Mesangial cell (primary cell): ENCODE results near the genes FAM89B and KAT5.

GRCh38 chr11:65431195-65432041 is 45.0 kb downstream of the FRMD8 start:
- RAMPAGE, long total RNA: no peak

- RAMPAGE, long total RNA: no peak
Observed at GRCh38 chr11:65478391-65479149, 46.3 kb upstream of the SCYL1 start.

GRCh38 chr11:65496213-65496499 is 28.7 kb upstream of the SCYL1 start:
- RAMPAGE, long total RNA: no peak

DNA sequence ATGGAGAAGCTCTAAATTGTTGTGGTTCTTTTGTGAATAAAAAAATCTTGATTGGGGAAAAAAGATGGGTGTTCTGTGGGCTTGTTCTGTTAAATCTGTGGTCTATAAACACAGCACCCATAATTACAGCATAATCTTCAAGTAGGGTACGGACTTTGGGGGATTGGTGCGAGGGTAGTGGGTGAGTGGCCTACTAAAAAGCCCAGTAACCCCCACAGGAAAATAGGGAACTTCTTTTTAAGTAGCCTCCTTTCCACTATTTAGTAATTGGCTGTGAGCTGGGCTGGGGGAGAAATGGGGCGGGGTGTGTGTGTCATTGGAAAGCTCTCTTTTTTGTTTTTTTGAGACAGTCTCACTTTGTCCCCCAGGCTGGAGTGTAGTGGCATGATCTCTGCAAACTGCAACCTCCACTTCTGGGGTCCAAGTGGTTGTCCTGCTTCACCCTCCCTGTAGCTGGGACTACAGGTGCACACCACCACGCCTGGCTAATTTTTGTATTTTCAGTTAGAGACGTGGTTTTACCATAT is 18.4 kb upstream of the SCYL1 start:
- RAMPAGE, long total RNA: no peak

- RAMPAGE, long total RNA: no peak
Observed at GRCh38 chr11:65543932-65544796, 14.0 kb downstream of the LTBP3 start.

DNA sequence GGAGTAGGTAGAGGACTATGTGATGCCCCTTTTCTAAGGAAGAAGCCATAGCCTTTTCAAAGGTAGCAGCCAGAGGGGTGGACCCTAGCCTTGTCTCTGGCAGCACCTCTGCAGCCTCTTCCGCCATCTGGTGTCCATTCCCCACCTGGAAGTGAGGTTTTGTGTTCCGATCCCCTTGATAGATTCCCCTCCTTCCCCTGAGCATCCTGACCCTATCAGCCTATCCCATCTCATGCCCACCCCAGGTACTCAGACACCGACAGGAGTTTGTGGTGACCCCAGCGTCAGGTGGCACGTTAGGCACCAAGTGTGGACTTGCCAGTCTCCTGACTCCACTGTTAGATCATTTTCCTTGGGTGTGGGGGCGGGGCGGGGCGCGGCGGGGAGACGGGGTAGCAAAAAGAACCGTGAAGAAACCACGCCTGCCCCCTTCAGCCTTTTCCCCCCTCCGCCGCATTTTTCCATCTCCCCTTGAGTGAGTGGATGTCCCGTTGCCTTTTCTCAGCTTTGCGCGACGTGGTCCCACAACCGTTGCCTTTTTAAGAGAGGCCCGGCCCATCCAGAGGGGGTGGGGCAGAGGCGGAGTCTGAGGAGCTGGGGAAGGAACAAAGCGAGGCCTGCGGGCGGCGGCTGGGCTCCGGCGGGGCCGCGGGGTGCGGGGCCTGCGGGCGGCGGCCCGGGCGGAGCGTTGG is at the start of gene FAM89B:
FAM89B (plus strand) TSS at position 601 of the 692 bp plus-strand sequence.
- RAMPAGE, long total RNA: no peak

DNA sequence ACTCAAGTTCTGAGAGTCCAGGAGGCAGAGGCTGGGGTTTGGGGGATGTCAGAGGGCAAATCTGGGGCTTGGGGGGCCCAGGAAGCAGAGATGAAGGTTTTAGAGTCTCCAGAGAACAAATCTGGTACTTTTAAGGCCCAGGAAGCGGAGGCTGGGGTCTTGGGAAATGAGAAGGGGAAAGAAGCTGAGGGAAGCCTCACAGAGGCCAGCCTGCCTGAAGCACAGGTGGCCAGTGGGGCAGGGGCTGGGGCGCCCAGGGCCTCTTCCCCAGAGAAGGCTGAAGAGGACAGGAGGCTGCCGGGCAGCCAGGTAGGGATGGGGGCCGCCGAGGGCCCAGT is 7.6 kb downstream of the EHBP1L1 start:
- RAMPAGE, long total RNA: no peak

GRCh38 chr11:65591831-65592768 is 3.5 kb downstream of the KCNK7 start:
- RAMPAGE, long total RNA: no peak

- RAMPAGE, long total RNA: no peak
Observed at GRCh38 chr11:65640063-65640970, 2.4 kb downstream of the SIPA1 start.

DNA sequence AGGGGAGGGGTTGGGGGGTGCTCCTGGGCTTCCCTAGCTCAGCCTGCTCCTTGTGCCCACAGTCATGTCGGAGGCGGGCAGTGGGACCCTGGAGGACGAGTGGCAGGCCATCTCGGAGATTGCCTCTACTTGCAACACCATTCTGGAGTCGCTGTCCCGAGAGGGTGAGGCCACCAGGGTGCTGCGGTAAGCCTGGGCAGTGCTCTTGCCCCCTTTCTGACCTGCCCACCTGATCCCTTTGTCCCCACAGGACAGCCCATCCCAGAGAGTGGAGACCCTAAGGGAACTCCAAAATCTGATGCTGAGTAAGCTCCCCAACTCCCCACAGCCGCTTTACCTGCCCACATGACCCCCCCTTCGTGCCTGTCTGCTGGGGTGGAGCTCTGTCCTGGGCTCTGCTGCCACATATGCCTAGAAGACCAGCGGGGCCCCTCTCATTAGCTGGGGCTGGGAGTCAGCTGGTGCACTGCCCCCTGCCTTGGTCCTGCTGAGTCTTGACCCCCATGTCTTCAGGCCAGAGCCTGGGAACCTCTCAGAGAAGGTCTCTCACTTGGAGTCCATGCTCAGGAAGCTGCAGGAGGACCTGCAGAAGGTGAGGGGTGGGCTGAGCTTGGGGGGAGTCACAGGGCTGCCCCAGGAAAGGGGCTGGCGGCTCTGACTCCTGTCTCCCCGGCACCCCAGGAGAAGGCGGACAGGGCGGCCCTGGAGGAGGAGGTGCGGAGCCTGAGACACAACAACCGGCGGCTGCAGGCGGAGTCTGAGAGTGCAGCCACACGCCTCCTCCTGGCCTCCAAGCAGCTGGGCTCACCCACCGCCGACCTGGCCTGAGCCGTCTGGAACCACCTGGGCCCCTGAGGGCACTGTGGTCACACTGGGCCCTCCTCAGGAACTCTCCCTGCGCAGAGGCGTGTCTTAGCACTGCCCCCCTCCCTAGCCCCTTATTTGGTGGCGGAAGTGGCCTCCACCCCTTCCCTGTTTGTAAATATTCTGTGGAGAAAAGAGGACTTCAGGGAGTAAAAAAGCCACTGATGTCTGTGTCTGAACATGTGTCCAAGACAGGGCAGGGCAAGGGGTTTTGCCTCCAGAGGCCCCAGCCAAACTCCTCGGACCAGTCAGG is 12.3 kb downstream of the SIPA1 start:
- RAMPAGE, long total RNA: no peak

DNA sequence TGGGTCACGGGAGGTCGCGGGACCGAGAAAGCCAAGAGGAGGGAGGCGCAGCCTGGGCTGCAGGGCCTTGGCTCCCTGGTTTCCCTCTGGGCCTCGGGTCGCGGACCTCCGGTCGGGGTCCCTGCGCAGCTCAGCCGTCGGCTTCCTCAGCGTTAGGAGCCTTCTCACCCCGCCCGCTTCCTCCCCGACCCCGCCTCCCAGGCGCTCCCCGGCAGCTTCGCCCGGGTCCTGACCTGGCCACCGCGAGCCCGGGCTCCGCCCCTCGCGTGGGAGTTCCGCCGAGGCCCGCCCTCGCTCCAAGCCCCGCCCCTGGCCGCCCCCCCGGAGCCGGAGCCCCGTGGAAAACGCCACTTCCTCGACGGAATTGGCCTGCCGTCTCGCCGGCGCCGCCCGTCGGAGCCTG is 10.3 kb downstream of the RELA start:
- RAMPAGE, long total RNA: no peak

DNA sequence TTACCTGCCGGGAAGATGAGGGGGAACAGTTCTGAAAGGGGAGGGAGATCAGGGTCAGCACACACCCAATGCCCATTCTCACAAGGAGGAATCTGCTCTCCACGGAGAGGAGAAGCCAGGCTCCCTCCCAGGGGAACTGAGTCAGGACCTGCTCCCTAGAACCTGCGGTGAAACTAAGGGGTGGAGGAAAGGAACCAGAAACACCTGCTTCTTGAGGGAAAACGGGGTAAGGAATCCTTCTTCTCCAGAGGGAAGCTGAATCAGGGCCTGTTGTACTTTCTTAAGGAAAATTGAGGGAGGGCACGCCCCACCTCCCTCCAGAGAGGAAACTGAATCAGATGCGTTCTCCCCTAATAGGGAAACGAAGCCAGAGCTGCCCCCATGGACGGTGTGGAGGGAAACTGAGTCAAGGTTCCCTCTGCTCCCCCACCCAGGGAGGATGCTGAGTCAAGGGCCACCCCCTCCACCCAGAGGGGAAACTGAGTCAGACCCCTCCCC is 492 bp downstream of the RELA start:
- RAMPAGE, long total RNA: no peak

GRCh38 chr11:65706220-65707210 is 5.5 kb upstream of the KAT5 start:
- RAMPAGE, long total RNA: no peak

GRCh38 chr11:65711973-65713176 is at the start of gene KAT5:
Gene KAT5 (plus strand): TSS chr11:65712252.
- RAMPAGE, long total RNA: start-site peak on the plus strand at chr11:65712619-65712774, 7 reads

- RAMPAGE, long total RNA: no peak
Observed at GRCh38 chr11:65776895-65777807, 3.6 kb downstream of the AP5B1 start.

GRCh38 chr11:65870412-65871241 is 2.0 kb downstream of the EFEMP2 start:
- RAMPAGE, long total RNA: no peak

- RAMPAGE, long total RNA: no peak
Observed at GRCh38 chr11:65873309-65874294, 1.0 kb upstream of the EFEMP2 start.

GRCh38 chr11:65878303-65878752 is 1.3 kb upstream of the CTSW start:
- RAMPAGE, long total RNA: no peak

- RAMPAGE, long total RNA: no peak
Observed at GRCh38 chr11:65889962-65890378, 503 bp upstream of the CCDC85B start.

GRCh38 chr11:65911607-65912383 is 7.1 kb downstream of the C11orf68 start:
- RAMPAGE, long total RNA: no peak